Hematopoietic multipotent progenitor cell (in vitro differentiated cells): ENCODE measurements around a stretch of chr11.

- CAGE, long polyA plus RNA, result no peak
Measured at GRCh38 chr11:63762007-63762445, 6.5 kb downstream of the ZFTA start.

- CAGE, long polyA plus RNA, result no peak
Measured at GRCh38 chr11:63842514-63843681, 4.0 kb downstream of the MARK2 start.

DNA sequence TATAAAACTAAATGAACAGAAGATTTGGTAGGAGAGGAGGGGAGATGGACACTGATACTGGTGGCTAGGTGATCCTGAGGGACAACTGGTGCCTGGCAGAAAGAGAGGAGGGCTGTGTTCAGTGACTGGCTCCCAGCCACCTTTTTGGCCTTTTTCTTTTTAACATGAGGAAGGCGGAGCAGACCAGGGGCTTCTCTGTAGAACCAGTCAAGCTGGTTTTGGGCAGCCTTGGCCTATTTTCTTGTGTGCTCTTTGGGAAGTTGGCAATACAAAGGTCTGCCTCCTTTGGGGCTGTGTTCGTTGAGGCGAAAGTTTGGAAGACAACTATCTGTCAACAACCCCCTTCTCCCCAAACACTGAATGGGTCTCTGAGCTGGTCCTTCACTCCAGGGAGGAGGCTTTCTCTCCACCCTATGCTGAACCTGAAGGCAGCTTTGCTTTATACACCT lies 8.4 kb downstream of the MARK2 start:
- CAGE, long polyA plus RNA, result no peak

- CAGE, long polyA plus RNA, result no peak
Measured at GRCh38 chr11:63874530-63875034, 35.7 kb downstream of the MARK2 start.

GRCh38 chr11:63882750-63883220 lies 34.2 kb downstream of the RCOR2 start:
- CAGE, long polyA plus RNA, result no peak

DNA sequence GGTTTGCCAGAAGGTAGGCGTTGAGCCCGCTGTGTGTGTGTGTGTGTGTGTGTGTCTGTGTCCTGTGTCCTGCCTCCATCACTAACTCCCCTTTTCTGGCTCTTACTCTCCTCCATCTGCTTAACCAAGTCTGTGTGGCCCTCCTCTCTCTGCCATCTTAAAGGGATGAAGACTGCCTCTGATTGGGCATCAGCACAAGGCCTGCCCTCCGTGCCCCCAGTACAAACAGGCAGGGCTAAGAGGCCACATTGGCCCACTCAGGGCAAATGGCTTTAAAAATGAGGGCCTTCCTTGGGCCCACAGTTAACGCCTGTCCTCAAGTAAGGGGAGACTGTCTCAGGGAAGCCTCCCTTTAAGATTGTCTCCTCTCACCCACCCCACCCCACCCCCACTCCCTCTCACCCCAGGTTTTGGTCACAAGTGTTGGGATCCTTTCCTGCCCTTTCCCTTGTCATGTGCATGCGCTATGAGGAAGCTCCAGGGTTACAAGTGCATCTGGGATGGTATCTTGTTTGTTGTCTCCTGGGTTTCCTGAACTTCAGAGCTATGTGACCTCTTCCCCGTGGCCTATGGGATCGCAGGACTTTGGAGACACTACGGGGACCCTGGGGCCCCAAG lies 10.8 kb downstream of the RCOR2 start:
- CAGE, long polyA plus RNA, result no peak

GRCh38 chr11:63909146-63909902 lies 7.6 kb downstream of the RCOR2 start:
- CAGE, long polyA plus RNA, result no peak

DNA sequence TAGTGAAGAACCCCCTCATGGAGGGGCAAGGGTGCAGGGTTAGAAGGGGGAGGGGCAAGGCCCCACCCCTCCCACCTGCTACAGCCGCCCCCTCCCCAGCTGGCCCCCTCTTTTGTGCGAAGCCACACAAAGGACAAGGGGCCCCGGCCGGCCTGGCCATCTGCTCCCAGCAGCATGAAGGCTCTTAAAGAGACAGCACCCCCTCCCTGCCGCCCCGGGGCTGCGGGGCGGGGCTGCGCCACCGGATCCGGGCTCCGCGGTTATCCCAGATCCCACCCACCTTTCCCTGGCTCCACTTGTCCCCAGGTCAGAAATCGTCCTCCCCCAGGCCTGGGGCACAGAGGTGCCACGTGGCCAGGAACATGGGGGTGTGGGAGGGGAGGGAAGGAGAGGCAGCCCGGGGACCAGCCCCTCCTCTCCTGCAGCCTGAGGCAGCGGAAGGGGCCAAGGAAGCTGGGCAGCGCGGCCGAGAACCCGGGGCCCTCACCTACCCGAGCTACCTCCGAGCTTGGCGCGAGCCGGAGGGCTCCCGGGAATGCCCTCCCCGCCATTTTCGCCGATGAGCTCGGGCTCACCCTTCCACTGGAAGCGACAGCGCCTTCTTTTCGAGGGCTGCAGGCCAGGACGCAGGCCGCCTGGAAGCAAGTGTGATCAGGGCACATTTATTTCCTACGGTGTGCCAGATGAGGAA lies 2.4 kb upstream of the RCOR2 start:
- CAGE, long polyA plus RNA, result no peak

DNA sequence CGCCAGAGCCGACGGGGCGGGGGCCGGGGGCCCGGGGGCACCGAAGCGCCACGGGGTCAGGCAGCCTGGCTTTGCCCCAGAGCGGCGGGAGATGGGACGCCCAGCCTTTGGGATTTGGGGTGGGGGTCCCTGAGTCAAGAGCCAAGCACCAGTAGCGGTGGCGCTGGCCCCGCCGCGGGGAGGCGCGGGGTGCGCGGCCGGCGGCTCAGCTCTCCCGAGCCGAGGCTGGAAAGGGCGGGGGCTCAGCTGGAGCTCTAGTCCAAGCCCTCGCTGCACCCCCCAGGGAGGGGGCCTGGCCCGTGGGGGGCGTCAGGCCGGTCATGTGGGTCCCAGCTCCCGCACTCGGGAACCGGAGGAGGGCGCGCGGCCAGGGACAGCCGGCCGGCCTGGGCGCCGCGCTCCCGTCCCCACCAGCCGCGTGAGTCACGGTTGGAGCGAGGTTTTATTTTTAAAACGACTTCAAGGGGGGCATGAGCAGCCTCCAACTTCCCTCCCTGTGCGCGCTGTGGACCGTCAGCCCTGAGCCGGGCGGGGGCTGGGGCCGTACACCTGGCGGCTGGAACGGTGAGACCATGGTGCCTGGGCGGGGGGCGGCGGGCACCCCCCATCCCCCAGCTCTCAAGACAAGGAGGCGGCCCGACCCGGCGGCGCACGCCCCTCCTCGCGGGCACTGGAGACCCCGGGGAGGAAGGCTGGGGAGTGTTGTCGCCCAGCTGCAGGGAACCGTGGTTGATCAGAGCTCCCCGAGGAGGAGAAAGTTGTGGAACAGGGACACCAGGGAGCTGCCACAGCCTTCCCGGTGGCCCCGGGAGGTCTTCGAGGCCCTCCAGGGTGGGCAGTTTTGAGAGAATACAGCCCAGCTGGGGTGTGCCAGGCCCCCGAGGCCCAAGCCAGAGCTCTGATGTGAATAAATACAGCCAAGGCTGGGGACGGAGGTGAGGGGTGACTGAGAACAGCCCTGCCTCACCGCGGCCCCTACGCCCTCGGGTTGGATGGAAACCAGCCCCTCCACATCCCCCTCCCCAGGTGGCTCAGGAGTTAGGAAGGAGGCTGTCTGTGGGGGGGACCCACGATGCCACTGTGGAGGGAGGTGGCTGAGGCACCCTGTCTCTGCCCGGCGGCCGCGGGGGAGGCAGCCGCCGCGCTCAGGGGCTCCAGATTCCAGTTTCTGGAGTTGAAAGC lies 872 bp downstream of the FLRT1 start:
- CAGE, long polyA plus RNA, result no peak

- CAGE, long polyA plus RNA, result no peak
Measured at GRCh38 chr11:64081875-64082265, 46.1 kb downstream of the FLRT1 start.

DNA sequence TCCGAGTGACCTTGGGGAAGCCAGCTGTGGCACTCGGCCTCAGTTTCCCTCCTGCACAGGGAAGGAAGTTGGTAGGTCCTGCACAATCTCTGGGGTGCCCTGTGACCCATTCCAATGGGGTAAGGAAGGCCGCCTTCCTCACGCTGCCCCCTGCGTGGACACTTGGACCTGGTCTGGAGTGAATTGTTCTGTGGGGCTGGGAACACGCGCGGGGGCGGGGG lies 689 bp downstream of the MACROD1 start:
- CAGE, long polyA plus RNA, result no peak

DNA sequence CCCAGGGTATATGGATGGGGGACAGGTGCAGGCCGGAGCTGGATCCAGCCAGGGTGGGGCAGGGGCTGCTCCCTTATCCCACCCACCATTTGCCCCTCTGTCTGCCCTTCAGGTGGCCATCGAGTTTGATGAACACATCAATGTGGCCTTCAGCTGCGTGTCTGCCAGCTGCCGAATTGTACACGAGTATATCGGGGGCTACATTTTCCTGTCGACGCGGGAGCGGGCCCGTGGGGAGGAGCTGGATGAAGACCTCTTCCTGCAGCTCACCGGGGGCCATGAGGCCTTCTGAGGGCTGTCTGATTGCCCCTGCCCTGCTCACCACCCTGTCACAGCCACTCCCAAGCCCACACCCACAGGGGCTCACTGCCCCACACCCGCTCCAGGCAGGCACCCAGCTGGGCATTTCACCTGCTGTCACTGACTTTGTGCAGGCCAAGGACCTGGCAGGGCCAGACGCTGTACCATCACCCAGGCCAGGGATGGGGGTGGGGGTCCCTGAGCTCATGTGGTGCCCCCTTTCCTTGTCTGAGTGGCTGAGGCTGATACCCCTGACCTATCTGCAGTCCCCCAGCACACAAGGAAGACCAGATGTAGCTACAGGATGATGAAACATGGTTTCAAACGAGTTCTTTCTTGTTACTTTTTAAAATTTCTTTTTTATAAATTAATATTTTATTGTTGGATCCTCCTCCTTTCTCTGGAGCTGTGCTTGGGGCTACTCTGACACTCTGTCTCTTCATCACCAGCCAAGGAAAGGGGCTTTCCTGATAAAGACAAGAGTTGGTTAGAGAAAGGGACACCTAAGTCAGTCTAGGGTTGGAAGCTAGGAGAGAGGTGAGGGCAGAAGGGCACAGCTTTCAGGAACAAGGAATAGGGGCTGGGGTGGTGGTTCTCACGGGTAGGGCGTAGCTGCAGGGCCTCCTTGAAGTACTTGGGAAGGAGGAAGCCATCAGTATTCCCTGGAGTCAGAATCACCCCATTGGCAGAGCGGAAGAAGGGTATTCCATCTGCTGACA lies 2.5 kb downstream of the TRPT1 start:
- CAGE, long polyA plus RNA, result no peak

DNA sequence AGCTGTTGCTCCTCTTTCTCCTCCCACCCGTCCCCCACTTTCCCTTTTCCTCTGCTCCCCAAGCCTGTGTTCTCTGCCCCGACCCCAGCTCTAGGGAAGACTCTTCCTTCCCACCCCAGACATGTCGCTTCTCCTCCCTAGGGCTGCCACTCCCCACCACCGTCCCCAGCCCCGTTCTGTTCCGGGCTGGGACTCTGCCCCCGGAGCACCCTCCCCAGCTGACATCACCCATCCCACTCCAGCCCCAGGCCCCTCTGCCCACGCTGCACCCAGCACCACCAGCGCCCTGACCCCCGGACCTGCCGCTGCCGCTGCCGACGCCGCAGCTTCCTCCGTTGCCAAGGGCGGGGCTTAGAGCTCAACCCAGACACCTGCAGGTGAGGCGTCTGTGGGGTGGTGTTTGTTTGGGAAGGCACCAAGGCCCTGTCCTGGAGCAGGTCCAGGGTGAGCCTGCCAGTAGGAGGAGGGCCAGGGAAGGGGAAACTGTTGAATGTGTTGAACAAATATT lies 2.9 kb downstream of the VEGFB start:
- CAGE, long polyA plus RNA, result no peak

- CAGE, long polyA plus RNA, result no peak
Measured at GRCh38 chr11:64265042-64265630, 13.8 kb downstream of the PLCB3 start.

DNA sequence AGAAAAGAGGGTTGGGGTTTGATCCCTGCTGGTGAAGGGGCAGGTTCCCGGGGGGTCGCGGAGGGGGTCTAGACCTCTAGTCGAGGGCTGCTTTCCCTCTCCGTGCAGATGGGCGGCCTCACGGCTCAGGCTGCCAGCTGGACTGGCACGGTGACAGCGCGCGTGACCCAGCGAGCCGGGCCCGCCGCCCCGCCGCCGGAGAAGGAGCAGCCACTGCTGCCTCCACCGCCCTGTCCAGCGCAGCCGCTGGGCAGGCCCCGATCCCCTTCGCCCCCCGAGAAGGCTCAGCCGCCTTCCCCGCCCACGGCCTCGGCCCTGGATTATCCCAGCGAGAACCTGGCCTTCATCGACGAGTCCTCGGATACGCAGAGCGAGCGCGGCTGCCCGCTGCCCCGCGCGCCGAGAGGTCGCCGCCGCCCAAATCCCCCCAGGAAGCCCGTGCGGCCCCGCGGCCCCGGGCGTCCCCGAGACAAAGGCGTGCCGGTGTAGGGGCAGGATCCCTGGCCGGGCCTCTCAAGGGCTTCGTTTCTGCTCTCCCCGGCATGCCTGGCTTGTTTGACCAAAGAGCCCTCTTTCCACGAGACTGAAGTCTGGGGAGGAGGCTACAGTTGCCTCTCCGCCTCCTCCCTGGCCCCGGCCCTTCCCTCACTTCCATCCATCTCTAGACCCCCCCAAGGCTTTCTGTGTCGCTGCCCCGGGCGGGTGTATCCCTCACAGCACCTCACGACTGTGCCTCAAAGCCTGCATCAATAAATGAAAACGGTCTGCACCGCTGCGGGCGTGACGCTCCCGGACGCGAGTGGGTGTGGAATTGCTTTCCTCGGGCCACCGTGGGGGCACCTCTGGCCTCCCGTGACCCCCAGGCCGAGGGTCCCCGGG lies 681 bp upstream of the CATSPERZ start:
- CAGE, long polyA plus RNA, result no peak

DNA sequence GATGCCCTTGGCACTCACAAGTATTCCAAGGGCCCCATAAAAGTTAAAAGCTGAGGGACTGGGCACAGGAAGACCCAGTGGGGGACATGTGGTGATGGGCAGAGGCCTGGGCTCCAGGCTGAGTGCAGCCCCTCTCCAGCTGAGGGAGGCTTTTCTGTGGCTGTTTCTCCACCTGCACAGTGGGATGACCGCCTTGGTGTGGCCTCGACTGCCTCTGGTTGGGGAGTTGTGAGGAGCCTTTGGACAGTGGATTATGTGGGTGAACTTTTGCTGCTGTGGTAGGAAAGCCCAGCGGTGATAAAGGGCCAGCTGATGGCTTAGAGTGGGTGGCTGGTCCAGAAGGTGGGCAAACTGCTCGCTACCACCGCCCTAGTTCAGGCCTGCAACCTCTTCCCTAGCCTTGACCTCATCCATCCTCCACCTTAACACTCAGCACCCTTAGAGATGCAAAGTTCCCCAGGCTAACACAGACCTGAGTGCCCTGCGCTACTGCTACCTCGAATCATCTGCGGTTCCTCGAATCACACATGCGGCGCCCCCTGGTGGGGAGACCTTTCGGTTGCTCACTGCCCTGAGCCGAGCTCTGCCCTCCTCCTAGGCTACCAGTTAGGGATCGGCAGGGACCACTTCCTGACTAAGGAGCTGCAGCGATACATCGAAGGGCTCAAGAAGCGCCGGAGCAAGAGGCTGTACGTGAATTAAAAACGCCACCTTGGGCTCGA lies 1.2 kb upstream of the ESRRA start:
- CAGE, long polyA plus RNA, result no peak

DNA sequence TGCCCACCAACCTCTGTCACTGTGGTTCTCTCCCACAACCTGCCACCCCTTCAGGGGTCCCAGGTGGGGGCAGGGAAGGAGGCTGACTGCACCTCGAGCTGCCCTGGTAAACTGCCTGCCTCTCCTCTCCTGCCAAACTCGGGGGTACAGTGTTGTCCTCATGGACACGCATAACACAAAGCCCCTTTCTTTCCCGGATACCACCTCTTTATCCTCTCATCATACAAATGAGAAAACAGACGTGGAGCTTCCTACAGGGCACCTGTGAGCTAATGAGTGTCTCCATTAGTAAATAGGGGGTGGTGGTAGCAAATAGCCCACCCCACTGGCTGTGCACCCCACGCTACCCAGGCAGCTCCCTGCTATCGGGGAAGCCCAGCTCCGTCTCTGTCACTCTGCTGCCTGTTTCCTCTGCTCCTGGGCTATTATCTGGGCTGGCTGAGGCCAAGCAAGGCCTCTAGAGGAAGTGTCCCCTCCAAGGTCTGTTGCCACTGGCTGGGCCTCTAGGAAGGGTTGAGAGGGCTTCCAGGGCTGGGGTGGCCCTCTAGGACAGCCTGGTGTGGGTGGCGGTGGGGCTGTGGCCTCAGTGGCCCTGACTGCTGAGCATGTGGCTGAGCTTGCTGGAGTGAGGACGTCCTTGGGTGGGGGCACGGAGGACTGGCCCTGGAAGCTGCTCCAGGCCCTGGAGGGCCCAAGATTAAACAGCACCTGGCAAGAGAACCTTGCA lies 5.9 kb downstream of the PRDX5 start:
- CAGE, long polyA plus RNA, result no peak

GRCh38 chr11:64331638-64332256 lies 8.3 kb upstream of the CCDC88B start:
- CAGE, long polyA plus RNA, result no peak

GRCh38 chr11:64339325-64339481 lies 801 bp upstream of the CCDC88B start:
- CAGE, long polyA plus RNA, result no peak

- CAGE, long polyA plus RNA, result no peak
Measured at GRCh38 chr11:64351029-64351681, 7.8 kb upstream of the RPS6KA4 start.